ENCODE results near the genes CHM, NAP1L3, TNMD, GLA, ARMCX4 and ZMAT1.

DNA sequence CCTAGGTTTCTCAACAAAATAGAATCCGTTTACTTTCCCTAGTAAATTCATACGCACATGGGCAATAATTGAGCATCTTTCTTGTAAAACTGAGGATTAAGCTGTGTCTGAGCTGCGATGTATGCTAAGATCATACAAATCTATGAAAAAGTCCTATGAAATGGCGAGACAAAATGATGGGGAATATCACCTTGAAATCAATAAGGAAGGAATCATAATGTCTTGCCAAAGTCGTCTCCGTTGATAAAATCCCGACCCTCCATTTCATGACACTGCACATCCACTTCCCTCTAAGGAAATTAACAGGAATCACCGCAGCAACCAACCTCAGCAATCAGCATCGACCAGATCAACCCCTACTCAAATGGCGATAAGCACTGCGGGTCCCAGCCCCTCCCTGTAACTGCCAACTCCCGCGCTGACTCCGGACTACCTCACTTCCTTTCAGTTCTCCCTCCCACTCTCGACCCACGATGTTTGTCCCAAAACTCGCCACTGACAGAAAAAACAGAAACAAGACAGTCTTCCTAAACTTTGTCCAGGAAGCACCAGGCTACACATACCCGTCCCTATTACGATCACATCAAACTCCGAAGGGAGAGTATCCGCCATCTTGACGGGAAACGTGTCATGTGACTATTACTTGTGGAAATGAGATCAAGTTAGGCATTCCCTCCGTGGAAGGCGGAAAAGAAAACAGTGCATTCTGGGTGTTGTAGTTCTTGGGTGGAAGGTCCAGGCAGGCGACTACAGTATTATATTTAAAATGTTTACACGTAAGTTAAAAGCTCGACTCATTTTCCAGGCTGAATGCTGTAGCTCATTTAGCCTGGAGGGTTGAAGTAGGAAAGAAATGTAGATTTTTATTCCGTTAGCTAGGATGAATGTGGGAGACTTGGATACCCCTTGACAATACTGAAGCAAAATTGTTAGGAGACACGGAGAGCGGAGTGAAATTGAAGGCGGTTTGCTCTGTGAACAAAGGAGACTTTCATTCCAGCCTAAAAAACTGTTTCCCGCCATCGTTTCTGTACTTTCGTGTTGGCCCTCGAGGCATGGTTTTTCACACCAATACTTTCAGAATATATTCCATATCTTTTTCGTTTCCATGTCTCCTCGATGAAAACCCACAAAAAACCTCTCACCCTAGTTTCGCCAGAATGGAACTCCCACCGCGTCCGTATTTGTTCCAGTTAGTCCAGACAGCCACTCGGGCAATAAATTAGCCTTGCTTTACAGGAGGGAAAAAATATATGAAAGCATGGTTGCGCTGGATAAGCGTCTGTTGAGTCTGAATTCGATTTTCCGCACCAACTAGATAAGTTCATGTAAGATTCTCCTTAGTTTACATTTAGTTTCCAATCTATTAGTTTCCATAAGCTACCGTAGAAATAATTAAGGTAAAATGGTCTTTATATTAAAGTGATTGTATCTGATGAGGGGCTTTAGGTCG lies at the start of gene CHM:
Gene CHM (minus strand): TSS at position 638 of the 1,453 bp plus-strand sequence.
- PRO-cap: unidirectional peak, minus-strand start at position 358 of the sequence; bidirectional peak, plus-strand start at position 718 of the sequence, minus-strand start at position 405 of the sequence

GRCh38 chrX:86445521-86445974 lies 297.3 kb downstream of the DACH2 start:
- PRO-cap: no peak

DNA sequence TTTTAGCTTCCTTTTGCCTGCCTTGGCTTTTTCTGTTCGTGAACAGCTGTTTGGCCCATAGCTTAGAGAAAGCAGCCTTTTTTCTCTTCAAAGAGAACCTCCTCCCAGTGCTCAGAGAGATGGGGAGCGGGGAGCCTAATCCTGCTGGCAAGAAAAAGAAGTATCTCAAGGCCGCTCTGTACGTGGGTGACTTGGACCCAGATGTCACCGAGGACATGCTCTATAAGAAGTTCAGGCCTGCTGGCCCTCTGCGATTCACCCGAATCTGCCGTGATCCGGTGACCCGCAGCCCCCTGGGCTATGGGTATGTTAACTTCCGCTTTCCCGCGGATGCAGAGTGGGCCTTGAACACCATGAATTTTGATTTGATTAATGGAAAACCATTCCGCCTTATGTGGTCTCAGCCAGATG lies 825 bp downstream of the PABPC5 start:
- PRO-cap: no peak

DNA sequence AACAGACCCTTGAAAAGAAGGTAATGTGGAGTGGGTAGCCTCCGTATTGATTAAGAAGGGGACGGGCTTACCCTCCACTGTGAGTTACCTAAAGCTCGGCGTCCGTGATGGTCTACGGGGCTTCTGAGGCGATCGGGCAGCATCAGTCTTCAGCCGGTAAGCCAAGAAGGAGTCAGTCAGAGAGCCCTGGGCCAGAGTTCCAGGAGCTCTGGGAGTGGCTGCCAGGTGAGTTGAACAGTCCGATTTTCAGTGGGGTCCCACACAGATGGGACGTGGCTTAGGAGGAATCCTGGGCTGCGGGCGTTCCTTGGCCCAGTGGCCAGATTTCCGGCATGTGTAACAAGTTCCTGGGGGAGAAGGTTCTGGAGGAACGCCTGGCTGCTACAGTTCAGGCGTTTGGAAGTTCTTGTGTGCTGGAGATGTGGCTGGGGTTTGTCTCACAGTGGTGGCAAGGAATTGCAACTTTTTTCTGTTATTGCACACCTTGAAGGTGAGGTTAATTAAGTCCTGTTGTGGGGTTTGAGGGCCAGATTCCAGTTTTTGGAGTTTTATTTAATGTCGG lies 324.3 kb downstream of the PCDH11X start:
- PRO-cap: no peak

GRCh38 chrX:93672533-93673846 lies at the start of gene NAP1L3:
TSS of gene NAP1L3 (minus strand) at chrX:93673578.
- PRO-cap: unidirectional peak, minus-strand start at chrX:93673568; unidirectional peak, minus-strand start at chrX:93673632

GRCh38 chrX:97157988-97158573 lies 274.4 kb downstream of the RPA4 start:
- PRO-cap: no peak

DNA sequence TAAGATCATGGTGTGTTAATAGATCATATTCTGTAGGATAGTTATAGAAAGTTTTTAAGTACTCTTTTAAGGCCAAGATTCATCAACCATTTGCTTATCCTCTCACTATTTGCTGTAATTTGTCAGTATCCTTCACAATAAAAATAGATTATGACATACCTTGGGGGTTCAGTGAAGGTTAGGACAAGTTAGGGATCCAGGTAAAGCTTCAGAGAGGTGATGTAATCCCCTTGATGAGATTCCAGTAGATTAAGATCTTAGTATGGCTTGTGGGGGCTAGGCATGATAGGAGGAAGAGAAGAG lies 298.1 kb downstream of the RPA4 start:
- PRO-cap: no peak

DNA sequence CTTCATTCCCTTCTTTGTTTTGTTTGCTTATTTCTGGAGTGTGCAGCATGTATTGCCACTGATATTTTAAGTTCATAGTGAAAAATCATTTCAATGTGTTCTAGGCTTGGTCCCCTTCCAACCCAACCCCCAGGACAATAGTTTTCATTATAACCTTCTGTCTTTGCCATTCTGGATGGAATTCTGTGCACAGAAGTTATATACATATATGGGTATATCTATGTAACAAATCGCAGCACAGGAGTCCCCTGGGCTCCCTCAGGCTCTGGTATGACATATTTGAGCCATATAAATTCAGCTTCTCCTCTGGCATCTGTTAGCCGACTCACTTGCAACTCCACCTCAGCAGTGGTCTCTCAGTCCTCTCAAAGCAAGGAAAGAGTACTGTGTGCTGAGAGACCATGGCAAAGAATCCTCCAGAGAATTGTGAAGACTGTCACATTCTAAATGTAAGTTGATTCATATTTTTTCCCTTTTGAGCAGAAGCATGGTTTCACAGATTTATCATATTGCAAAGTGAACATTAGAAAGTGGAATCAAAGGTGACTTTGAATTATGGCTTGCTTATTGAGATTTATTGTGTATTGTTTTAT lies at the start of gene TNMD:
Gene TNMD (plus strand): TSS at position 319 of the 593 bp plus-strand sequence.
- PRO-cap: no peak

DNA sequence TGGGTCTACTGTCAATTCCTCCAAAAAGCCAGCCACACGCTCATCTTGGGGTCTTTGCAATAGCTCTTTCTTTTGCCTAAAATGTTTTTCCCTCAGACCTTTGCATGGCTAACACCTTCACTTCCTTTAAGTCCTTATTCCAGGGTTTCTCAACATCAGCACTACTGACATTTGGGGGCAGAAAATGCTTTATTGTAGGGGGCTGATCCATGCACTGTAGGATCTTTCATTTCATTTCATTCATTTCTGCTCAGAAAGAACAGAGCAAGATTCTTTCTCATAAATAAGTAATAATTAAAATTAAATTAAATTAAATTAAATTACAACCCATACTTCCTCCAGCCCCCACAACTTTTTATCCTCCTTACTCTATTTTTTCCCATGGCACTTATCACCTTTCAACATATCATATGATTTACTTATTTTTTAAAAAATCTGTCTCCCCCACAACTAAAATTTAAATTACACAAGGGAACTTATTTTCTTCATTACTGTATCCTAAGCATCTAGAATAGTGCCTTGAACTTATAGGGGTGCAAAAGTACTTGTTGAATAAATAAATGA lies 22.7 kb downstream of the TRMT2B start:
- PRO-cap: no peak

GRCh38 chrX:101407656-101408075 lies at the start of gene GLA:
TSS of gene GLA (minus strand) at chrX:101407925.
- PRO-cap: bidirectional peak, plus-strand start at chrX:101408244, minus-strand start at chrX:101407899

- PRO-cap: bidirectional peak, plus-strand start at chrX:101485456, minus-strand start at chrX:101485465
Observed at GRCh38 chrX:101485152-101486318, at the start of gene ARMCX4. TSS of gene ARMCX4 (plus strand) at chrX:101485456.

DNA sequence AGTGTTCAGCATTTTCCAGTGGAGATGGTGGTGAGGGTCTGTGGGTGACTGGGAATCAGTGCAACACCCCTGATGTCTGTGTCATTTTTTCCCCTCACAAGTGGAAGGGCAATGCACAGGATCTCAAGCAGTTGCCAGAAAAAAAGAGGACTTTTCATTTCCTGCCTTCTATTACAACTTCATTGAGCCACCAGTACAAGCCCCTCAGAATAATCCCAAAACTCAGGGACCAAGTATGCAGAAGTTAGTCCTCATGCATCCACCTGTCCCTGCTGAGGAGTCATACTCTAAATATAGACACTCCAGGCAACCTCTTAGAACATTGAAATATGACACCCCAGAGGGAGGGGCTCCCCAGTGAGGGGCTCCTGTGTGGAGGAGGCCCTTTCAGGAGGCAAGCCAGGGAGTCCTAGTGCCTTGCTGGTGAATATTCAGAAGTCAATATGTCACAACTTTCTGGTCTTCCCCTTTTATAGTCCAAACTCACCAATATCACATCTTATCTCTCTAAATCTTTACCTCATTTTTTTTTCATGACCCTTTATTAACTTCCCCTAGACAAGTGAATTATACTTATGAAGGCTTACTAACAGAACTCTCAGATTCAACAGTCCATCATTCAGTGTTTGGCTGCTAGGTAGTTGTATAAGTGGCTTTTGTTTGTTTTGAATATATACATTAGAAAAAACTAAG lies 1.5 kb upstream of the ARMCX6 start:
- PRO-cap: no peak

- PRO-cap: no peak
Observed at GRCh38 chrX:101638961-101640207, 16.4 kb downstream of the ARMCX3 start.

- PRO-cap: no peak
Observed at GRCh38 chrX:101693355-101693898, 33.8 kb upstream of the ARMCX2 start.

DNA sequence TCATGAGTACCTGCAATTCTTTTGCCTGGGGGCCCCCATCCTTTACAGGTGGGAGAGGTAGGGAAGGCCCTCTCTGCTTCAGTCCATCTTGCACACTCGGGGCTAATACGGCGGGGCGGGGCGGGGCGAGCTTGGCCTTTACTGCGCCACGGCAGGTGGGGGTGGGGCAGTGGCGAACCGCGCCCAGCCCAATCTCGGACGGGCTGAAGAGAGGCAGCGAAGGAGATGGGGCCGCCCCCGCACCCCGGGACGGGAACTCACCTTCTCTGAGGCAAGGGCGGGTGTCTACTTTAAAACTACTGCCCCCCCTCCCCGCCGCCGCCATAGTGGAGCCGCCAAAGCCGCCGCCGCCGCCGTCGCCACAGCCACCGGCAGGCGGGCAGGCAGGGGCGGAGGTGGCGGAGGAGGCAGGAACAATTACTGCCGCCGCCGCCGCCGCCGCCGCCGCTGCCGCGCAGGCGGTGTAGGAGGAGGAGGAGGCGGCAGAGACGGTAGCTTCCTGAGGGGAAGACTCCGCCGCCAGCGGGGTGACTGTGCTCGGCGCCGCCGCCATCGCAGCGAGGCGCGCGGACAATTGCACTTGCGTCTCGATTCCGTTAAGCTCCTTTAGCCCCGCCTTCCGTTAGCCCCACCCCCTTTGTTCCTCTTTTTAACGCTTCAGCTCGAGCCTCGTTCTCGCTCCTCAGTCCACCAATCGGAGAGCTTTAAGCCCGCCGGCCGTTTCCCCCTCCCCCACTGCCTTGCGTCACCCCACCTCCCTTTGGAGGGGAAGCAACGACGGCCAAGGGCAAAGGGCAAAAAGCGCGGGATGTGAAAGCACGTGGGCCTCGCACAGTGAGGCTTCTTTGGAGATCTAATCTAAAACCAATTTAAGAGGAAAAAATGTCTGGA lies at the start of gene ZMAT1:
Gene ZMAT1 (minus strand): TSS at position 572 of the 891 bp plus-strand sequence.
- PRO-cap: unidirectional peak, plus-strand start at position 197 of the sequence; bidirectional peak, plus-strand start at position 797 of the sequence, minus-strand start at position 598 of the sequence

DNA sequence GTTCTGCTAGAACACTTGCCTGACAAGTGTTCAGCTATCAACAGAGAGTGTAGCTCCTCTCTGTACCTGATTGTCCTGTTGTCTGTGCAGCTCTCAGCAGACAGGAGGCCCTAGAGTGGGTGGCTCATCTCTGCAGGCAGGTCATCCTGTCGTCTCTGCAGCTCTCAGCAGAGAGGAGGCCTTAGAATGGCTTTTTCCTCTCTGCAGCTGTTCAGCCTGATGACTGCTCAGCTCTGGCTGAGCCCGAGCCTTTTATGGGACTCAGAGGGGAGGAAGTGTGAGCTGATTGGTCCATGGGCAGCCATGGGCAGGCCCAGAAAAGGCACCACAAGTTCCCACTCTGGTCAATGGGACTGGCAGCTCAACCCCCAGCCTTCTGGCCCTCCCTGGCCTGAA lies 92.2 kb downstream of the NXF2 start:
- PRO-cap: no peak

DNA sequence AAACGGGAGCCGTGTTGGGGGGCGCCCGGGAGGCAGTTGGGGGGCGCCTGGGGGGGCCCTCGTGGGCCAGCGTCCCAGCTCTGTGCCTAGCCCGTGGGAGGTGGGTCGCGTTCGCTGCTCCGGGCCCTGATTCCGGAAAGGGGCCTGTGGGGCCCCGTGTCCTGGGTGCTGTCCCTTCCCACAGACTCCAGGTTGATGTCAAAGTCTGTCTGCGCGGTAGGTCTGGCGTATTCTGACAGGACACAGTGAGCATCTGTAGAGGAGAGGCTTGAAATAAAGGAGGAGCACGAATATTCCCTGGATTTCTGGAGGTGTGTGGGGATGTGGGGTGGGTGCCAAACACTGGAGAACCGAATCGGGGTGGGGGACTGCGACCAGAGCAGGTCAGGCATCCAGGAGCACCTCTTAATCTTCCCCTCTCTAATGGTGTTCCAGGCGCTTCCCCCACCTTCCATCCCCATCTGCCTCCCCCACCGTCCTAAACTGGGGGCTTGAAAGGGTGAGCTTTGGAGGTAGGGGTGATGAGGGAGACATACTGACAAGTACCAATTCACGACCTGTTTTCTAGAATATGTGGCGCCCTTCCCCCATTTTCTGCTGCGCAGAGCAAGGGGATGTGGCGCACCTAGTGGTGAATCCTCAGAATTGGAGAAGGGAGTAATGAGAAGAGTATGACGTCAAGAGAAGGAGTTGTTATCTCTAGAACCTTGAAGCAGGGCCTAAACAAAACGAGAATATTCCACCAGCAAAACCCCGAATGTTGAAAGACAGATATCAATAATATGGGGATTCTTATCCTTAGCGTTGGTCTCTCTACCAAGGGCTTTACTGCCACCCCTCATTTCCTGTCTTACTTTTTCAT lies 903 bp downstream of the GPRASP1 start:
- PRO-cap: unidirectional peak, minus-strand start at position 566 of the sequence; unidirectional peak, minus-strand start at position 596 of the sequence

DNA sequence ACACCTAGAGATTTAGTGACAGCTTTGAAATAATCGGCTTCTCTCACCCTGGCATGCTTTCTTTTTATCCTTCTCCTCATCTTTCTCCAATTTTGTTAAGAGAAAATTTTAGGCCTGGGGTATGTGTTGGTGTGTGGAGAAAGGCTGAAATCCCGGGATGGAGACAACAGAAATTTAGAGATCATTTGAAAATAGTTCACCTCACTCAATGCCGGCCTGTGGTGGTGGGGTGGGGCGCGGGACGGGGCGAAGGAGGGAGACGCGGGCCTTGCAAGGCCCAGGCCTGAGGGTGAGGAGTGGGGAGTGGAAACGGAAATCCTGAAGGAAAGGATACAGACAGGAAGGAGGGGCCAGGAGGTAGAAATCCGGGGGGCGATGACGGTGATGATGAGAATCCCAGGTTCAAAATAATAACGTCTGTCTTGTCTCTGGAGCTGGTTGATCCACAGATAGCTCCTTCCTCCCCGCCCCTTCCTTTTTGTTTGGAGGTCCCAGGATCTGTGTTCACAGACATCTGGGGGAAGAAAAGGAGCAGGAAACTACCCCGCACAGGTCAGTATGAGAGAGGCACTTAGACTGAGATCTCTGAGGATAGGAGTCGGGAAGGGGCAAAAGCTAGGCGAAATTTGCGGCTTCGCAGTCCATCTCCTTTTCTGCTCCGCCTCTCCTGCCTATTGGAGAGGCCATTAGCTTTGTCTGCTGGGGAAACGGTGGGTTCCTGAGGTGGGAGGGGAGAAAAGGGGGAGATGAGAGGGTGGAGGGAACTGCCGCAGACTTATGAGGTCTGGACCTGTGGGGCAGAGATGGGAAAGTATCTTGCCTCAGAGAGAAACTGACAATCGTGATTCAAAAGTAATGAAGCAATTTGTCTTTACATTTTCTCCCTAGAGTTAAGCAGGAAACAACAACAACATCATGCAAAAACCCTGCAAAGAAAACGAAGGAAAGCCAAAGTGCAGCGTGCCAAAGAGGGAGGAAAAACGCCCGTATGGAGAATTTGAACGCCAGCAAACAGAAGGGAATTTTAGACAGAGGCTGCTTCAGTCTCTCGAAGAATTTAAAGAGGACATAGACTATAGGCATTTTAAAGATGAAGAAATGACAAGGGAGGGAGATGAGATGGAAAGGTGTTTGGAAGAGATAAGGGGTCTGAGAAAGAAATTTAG lies 833 bp downstream of the TCEAL7 start:
- PRO-cap: no peak

GRCh38 chrX:103357545-103358135 lies 1.3 kb downstream of the TCEAL9 start:
- PRO-cap: no peak

DNA sequence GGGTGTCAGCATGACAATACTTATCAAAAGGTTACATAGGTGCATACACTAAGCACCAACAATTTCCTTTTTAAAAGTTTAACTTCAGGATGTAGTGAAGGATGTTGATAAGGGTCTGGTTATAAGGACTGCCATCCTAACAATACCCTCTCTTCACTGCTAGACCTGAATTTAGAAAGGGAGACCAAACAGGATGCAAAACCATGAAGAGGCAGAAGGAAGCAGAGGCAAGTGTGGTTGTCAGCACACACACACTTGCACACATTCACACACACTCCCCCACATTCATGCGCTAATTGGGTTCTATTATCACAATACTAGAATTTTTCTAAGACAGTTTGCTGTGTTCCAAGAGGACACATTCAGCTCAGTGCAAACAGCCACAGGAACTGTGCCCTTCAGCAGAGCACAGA lies 13.1 kb upstream of the RAB40A start:
- PRO-cap: no peak